NCI-H460 (cell line): ENCODE measurements around the gene MRAP2.

RAMPAGE:
- cytosol, long total RNA, result no peak
- long total RNA, result no peak
- nucleus, long total RNA, result no peak
These were observed 102.6 kb downstream of the IBTK start for GRCh38 chr6:82144965-82145389.

GRCh38 chr6:82205932-82206594 is 41.5 kb downstream of the IBTK start:
RAMPAGE:
- cytosol, long total RNA, result no peak
- long total RNA, result no peak
- nucleus, long total RNA, result no peak

GRCh38 chr6:83334063-83334279 is 96.9 kb downstream of the ME1 start:
RAMPAGE:
- cytosol, long total RNA, result no peak
- long total RNA, result no peak
- nucleus, long total RNA, result no peak

DNA sequence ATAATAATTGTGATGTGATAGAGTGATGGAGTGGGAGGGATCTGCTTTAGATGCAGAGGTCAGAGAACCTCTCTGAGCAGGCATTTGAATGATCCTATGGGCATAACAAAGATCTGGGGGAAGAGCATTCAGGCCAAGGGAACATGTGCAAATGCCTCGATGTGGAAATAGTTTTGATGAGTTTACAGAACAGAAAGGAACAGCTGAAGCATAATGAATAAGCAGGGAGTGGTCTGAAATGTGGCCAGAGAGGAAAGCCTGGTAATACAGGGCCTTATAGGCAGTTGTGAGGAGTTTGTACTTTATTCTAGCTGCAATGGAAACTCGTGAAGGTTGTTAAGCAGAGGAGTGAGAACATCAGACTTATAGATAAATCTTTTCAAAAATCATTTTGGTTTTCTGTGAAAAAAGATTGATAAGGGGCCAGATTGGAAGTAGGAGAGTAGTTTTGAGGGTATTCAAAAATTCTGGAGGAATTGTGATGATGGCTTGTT is 33.1 kb upstream of the ME1 start:
RAMPAGE:
- cytosol, long total RNA, result no peak
- long total RNA, result no peak
- nucleus, long total RNA, result no peak

RAMPAGE:
- cytosol, long total RNA, result no peak
- long total RNA, result no peak
- nucleus, long total RNA, result no peak
These were observed at the start of gene MRAP2 for GRCh38 chr6:84033487-84033993. MRAP2 (plus strand) TSS chr6:84033772.

DNA sequence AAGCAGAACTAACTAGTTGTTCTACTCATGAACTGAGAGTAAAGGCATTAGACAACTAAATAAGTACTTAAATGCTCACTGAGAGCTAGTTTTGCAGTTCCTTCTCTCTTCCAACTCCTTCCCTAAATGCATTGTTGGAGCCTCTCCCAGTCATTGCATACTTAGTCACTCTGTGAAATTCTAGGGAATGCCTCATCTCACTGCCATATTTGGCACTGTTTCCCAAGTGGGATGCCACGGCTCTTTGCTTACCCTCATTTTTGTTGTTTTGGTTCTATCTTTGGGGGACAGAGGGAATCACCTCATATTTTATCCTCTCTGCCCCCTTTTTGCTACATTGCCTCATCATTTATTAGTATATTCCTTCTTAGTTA is 183.9 kb upstream of the CEP162 start:
RAMPAGE:
- cytosol, long total RNA, result no peak
- long total RNA, result no peak
- nucleus, long total RNA, result no peak

DNA sequence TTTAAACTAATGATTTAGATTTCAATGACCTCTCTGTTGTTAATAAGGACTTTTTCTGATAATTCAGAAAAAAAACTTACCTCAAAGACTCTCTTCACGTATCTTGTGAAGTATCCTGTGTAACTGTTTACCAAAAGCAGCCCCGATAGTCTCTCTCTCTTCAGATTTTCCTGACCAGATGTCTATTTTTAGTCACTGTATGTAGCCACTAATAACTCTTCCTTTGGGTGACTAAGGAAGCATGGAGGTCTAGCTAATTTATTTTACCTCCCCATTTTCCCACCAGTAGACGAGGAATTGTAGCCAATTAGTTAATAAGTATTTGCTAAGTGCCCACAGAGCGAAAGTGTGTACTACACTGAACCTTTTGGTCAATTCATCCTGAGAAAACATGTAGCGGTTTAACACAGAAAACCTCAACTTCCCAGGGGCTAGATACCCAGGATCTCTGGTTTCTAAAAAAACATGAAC is 180.7 kb downstream of the TBX18 start:
RAMPAGE:
- cytosol, long total RNA, result no peak
- long total RNA, result no peak
- nucleus, long total RNA, result no peak

DNA sequence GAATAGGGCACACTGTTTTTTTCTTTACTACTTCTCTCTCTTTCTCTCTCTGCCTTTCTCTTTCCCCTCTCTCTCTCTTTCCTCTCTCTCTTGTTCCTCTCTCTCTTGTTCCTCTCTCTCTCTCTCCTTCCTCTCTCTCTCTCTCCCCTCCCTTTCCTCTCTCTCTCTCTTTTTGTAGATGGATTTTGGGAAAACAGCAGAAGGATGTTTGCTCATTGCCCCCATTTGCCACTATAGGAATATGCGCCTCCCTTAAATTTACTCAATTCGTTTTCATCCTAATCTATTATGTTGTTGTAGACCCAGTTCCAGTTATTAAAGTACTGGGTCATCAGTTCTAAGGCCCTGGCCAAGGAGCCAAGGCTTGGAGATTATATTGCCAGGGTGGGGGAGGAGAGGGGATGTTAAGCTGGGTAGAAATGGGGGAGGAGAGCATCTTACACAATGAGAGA is 45.1 kb downstream of the TBX18 start:
RAMPAGE:
- cytosol, long total RNA, result no peak
- long total RNA, result no peak
- nucleus, long total RNA, result no peak

DNA sequence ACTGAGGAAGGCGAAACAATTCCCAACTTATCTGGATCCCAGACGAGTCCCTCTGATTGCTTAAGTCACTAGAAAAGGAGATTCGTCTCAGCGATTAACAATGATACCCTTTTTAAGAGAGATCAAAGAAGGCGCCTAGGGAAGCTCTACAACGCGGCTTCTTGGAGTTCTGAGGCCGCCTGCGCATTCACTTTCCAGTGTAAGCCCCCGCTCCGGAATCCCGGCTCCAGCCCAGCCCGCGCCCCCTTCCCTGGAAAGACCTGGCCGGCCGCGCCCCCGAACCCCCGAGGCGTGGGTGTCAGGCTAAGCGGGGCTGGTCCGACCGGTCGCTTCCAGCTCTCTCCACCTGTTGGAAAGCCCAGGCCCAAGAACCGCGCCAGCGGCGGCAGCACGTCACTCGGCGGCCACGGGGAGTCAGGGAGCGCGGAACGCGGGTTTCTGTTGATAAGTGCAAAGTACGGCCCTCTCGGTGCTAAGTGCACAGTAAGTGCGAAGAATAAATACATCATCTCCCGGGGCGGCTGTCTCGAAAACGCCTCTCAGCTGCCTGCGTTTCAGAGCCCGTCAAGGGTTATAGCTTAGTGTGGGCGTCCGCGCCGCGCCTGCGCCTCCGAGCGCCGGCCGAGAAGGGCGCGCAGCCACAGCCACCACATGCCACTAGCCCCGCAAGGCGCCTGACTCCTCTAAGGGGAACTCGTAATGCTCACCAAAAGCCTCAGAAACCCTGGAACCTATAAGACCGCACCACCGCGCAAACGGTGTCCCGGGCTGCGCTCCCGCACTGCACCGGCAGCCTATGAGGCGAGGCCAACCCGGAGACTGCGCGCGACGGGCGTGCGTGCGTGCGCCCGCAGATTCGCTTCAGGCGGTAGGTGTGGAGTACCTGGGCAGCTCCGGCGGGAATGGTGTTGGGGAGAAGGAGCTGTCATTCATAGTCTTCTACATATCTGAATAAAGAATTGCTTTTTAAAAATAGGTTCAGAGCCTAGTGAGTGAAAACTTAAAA is 9.1 kb upstream of the TBX18 start:
RAMPAGE:
- cytosol, long total RNA, result no peak
- long total RNA, result no peak
- nucleus, long total RNA, result no peak

DNA sequence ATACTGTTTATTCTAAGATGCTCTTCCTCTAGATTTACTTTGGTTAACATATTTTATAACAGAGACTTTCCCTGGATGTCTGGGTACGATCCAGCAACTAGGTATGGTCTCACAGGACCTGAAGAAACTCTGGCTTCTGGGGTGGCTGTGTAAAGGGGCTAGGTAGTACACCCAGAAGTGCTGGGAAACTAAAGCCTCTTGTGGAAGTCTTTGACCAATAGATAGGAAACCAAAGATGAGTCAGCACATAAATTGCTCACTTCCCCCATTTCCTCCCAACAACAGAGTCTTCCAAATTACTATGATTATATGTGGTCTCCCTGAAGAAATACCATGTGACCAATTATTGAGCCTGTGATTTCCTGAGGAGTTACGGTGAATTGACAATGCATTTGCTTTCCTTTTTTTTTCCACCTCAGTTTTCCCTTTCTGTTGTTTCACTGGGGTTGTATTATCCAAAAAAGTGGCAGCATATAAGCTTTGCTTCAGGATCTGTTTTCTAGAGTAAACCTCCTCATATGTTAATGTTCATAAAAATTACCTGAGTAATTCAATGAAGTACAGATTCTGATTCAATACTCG is 26.9 kb upstream of the TBX18 start:
RAMPAGE:
- cytosol, long total RNA, result no peak
- long total RNA, result no peak
- nucleus, long total RNA, result no peak

DNA sequence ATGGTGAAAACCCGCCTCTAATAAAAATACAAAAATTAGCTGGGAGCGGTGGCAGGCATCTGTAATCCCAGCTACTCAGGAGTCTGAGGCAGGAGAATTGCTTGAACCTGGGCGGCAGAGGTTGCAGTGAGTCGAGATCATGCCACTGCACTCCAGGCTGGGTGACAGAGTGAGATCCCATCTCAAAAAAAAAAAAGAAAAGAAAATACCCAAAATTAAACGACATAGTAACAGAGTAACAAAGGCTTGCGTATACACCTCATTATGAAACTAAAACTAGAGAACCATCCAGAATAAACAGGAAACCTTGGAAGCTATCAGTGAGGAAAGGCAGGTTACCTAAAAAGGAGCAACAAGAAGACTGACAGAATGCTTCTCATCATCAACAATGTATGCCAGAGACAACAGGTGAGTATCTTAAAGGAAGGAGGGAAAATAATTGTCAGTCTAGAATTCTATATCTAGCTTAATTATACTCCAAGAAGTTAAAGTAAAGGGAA is 64.3 kb upstream of the NT5E start:
RAMPAGE:
- cytosol, long total RNA, result no peak
- long total RNA, result no peak
- nucleus, long total RNA, result no peak

DNA sequence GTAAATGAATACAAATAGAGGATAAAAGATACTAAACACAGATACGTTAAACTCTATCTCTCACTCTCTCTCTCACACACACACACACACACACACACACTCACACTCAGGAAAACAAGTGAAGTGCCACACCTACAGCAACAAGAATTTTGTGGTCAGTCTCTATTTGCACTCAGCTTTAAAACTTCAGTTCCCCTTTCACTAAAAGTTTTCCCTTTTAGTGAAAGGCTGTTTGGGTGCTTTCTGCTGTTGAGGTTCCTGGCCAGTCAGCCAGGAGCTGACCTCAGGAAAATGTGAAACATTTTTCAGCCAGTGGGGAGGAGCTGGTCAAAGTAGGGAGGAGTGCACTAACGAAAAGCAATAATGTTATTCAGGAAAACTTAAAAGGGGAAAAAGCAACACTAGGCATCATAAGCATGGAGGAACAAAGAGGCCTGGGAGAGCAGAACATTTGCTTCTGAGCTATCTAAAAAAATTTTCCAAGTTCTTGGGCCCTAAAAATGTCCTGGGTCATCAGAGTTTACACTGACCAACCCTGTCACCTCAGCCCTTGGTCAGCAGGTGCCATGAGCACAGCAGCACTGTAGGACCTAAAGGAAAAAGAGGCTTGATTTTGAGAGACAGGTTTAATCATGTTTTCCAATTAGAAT is 30.7 kb upstream of the NT5E start:
RAMPAGE:
- cytosol, long total RNA, result no peak
- long total RNA, result no peak
- nucleus, long total RNA, result no peak

GRCh38 chr6:85545866-85546226 is 47.8 kb downstream of the SNX14 start:
RAMPAGE:
- cytosol, long total RNA, result no peak
- long total RNA, result no peak
- nucleus, long total RNA, result no peak

DNA sequence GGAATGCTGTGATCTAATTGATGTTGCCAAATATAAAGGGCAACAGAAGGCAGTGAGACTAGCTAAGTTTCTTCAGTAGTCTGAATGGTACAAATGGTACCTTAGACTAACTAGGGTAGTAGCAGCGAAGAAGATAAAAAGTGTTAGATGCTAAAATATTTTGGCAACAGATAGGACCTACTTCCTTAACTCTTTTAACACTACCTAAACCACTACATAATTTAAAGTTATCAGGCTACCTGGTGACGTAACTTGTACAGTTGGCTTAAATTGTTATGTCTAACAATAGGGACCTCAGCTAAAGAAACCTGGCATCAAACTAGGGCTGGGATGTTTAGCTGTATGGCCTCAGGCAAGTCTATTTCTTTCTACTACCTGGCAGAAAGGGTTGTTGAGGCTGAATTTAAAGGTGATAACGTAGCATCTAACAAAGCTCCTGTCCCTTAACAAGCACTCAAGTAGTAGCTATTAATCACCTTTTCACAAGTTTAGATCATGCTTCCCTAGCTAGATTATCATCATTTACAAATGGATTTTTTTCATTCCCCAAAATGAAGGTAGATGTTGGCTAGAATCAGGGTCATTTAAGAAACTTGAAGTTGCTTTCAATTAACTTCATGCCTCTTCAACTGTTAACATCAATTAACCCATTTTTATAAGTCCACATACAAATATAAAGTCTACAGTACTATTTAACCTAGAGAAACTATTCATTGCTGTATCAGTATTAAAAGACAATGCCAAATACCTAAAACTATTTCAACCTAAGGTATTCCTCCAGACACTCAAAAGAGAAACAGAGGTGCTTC is 11.0 kb downstream of the SYNCRIP start:
RAMPAGE:
- cytosol, long total RNA, result no peak
- long total RNA, result no peak
- nucleus, long total RNA, result no peak

DNA sequence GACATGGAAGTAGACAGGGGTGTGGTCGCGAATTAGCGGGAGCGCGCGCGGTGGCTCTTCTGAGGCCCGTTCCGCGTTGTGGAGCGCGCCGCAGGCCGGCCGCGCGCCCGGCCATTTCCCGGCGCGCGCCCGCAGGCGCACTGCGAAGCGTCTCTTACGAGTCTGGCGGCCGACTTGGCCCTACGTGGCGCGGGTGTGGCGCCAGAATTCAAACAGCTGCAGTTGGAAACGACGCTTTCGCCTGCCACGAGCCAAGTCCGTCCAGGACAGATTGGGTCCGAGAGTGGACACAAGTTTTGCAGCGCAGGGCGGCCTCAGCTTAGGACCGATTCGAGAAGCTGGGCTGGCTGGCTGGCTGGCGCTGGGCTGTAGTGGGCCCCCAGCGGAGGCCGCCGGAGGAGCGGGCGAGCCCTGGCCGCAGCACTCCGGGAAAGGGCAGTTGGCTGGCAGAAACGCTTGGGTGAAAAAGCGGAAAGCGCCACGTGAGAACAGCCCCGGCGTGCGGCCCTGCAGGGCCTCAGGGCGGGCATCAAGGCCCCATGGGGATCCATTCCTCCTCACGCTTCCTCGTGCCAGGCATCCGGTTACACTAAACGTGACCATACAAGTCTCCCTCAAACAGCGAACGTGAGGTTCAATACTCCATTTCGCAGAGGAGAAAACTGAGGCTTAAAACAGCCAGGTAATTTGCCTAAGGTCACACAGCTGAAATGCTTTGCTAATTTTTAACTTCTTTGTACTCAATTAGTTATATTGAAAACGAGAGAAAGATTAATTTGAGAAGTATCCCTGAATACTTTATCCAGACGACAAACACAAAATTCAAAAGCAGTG is 36.3 kb upstream of the SYNCRIP start:
RAMPAGE:
- cytosol, long total RNA, result start-site peak on the plus strand centred at position 147 of the sequence, 25 bp wide, 8 and 7 reads in 2 replicates
- long total RNA, result no peak
- nucleus, long total RNA, result no peak

RAMPAGE:
- cytosol, long total RNA, result no peak
- long total RNA, result no peak
- nucleus, long total RNA, result no peak
These were observed 459.8 kb upstream of the HTR1E start for GRCh38 chr6:86477254-86478234.

DNA sequence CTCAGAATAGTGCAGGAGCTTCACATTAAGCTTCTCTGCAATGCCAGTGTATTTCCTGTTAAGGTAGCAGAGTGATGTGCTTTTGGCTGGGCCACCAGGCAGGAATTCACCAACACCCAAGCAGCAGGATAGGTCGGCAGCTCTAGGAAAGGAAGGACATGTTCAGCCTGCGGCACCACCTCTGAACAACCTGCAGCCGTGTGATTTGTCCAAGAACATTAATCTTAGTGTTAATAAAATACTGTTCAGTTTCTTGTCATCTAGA is 18.7 kb downstream of the ZNF292 start:
RAMPAGE:
- cytosol, long total RNA, result no peak
- long total RNA, result no peak
- nucleus, long total RNA, result no peak

DNA sequence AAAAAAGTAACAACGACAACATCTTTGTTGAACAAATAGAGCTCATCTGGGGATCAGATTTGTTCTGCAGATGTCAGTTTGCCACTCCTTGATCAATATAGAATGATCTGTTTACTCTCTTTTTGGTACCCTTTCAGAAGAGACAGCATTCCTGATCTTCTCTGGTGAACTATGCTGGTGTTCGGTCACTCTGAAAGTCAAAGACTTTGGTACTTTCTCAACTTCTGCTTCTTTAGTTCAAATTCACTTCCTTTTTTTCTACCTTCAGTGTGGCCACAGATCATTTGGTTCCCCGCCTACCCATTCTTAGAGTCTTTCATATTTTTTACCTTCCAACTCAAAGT is 11.6 kb upstream of the CNR1 start:
RAMPAGE:
- cytosol, long total RNA, result no peak
- long total RNA, result no peak
- nucleus, long total RNA, result no peak

DNA sequence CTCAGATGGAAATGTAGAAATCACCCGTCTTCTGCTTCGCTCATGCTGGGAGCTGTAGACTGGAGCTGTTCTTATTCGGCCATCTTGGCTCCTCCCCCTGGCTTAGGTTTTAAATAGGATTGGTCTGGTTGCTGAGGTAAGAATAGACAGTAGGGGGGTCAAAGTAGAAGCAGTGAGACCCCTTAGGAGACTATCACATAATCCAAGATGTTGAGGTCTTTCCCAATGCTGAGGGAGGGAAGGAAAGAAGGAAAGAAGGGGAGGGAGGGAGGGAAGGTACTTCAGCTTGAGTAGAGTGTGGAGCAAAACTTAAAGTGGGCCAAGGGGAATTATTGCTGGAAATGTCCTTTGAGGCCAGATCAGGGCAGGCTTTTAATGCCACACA is 361.1 kb upstream of the CNR1 start:
RAMPAGE:
- cytosol, long total RNA, result no peak
- long total RNA, result no peak
- nucleus, long total RNA, result no peak

RAMPAGE:
- cytosol, long total RNA, result no peak
- long total RNA, result no peak
- nucleus, long total RNA, result no peak
These were observed 350.8 kb downstream of the RNGTT start for GRCh38 chr6:88612528-88613111.